ENCODE data around the genes KMT5B, GAL and TESMIN.

- PRO-cap, result no peak
Observed at GRCh38 chr11:68170678-68171275, 42.3 kb downstream of the KMT5B start.

DNA sequence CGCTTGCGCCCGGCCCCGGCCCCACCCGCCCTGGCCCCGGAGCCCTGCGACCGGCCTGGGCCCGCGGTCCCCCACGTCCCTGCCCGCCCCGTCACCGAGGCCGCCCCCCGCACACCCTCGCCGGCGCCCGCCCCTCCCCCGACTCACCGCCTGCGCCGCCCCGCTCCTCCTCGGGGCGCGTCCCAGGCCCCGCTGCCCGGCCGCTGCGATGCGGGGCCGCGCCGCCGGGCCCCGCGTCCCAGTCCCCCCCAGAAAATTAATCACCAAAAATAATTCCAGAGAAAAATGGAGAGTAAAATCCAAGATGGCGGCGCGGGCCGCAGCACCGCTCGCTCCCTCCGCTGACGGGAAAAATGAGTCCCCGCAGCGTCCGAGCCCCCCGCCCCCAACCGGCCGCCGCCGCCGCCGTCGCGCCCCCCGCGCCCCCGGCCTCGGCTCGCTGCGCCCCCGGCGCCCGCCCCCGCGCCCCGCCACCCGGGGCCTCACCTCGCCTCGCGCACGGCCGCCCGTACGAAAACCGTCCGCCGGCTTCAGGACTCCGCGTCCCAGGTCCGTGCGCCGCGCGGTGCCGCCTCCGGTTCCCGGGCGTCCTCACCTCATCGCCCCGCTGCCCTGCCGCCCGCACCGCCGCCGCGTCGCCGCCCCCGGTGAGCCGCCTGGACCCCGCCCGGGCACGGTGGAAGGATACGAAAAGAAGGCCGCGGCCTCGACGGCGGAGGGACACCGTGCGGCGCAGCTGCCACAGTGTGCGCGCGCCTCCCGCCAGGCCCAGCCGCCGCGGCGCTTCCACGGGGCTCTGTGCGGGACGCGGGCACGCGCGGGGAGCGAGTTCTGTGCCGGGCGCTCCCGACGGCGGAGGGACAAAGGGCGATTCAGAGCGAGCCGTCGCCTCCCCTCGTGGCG lies at the start of gene KMT5B:
KMT5B (minus strand) TSS at position 306 of the 903 bp plus-strand sequence.
- PRO-cap, result bidirectional peak, plus-strand start at position 536 of the sequence, minus-strand start at position 306 of the sequence; bidirectional peak, plus-strand start outside the sequence, minus-strand start at position 800 of the sequence

DNA sequence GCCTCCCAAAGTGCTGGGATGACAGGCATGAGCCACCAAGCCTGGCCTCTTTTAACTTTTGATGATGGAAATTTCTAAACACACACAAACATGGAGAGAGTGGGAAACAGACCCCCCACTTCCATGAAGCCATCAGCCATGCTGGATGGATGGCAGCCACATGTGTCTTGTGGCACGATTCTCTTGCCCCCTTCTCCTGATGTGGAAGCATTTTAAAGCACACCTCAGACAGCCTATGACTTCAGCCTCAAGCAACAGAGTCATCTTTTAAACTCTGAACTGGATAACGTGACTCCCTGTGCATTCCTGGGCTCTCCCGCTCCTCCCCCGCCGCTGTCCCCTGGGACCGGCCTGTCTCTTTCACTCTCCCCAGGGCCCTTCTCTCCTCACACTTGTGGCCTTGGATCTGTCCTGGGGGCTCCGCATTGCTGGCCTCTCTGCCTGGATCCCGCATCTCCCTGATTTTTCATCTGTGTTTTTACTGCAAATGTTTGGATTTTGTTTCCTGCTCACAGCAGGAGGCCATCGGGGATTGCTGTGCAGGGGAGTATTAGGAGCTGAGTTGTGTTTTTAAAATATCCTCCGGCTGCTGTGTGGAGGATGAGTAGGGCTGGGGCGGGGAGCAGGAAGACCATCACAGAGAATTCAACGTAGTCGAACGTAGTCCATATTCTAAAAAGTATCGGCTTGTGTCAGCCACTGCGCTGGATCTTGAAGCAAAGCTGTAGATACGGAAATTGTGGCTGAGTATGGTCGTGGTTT lies 15.5 kb downstream of the C11orf24 start:
- PRO-cap, result no peak

DNA sequence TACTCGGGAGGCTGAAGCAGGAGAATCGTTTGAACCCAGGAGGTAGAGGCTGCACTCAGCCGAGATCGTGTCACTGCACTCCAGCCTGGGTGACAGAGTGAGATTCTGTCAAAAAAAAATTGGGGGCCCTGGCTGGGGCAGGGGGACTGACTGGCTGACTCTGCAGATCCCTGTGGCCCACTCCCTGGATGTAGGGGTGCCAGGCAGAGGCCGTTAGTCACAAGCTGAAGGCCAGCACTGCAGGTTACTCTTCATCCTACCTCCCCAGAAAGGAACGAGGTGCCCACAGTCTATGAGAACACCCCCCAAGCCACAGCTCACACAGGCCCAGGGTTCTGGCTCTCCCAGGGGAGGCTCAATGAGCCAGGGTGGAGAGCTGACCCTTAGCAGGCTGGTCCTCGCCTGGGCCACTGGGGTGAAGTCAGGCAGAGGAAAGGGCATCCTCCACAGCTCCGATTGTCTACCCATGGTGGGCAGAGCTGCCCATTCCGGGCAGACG lies 12.6 kb downstream of the C11orf24 start:
- PRO-cap, result no peak

DNA sequence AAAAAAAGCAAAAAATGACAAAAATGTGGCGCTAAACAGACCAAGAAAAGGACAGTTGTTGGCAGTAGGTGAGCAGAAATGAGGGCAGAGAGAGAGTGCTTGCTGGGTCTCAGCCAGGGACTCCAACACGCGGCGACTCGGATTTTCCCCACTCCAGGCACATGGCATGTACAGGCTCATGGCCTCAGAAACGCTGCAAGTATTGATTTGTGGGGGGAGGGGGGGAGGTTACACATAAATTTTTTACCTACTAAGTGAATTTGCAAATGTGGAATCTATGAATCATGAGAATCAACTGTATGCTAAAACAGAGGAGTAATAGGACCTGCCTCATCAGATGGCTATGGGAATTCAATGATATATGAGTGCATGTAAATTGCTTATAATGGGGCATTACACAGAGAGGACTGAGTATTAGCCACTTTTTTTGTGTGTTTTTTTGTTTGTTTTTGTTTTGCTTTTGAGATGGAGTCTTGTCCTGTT lies 4.4 kb upstream of the C11orf24 start:
- PRO-cap, result no peak

GRCh38 chr11:68396249-68397040 lies 64.1 kb upstream of the PPP6R3 start:
- PRO-cap, result no peak

- PRO-cap, result unidirectional peak, minus-strand start at chr11:68468471
Observed at GRCh38 chr11:68467921-68468926, 7.7 kb downstream of the PPP6R3 start.

DNA sequence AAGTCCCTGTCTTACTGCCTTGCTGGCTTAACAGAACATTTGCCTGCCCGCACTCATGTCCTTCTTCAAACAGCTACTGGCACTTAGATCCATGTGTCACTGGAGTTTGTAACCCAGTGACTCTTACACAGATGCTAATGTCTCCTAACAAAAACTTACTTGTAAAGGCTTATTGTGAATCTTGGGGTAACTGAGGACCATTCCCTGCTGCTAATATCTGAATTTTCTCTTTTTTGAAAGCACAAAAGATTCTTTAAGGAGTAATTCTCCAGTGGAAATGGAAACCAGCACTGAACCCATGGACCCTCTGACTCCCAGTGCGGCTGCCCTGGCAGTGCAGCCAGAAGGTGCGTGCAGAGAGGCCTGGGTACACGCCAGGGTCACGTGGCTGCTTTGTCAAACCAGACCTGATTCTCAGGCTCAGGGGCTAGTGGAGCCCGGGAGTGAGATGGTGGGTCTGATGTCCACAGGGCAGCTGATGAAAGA lies 82.7 kb upstream of the GAL start:
- PRO-cap, result no peak

DNA sequence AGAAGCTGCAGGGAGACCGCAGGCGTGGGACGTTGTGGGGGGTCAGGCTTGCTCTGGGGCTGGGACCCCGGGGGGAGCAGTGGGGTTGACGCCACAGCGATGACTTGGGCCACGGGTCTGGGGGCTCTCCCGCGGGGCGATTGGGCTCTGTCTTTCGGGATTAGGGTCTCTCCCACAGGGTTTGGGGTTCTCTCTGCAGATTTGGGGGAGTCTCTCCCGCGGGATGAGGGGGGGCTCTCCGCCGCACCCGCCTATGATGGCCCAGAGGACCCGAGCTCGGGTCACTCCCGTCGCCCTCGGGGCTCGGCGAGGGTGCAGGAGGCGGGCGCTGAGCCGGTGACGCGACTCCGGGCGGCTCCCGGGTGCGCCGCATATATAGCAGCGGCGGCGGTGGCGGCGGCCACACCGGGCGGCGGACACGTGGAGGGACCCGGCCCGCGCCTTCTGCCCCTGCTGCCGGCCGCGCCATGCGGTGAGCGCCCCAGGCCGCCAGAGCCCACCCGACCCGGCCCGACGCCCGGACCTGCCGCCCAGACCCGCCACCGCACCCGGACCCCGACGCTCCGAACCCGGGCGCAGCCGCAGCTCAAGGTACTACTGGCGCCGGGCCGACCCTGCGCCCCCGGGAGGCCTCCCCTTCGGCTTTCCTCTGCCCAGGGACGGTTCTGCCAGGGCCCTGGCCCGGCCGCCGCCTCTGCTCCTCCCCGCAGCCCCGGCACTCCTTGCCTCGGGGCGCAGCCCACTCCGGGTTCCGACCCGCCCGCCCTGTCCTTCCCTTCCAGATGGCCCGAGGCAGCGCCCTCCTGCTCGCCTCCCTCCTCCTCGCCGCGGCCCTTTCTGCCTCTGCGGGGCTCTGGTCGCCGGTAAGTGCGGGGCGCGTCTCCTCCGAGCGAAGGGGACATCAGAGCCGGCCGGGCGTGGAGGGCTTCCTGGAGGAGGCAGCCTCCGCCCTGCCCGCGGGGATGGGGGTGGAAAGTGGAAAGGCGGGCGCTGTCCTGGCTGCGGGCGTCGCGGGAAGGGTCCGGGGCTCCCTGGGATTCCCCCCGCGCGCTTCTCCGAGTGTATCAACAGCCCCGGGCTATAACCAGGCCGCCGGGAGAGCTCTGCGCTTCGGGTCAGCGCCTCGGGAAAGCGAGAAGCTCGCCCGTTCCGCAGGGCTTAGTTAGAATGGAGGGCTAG lies at the start of gene GAL:
GAL (plus strand) TSS at position 403 of the 1,179 bp plus-strand sequence.
- PRO-cap, result no peak

- PRO-cap, result bidirectional peak, plus-strand start at chr11:68751693, minus-strand start at chr11:68751460
Observed at GRCh38 chr11:68750846-68751898, at the start of gene TESMIN. TESMIN (minus strand) TSS chr11:68751520.

DNA sequence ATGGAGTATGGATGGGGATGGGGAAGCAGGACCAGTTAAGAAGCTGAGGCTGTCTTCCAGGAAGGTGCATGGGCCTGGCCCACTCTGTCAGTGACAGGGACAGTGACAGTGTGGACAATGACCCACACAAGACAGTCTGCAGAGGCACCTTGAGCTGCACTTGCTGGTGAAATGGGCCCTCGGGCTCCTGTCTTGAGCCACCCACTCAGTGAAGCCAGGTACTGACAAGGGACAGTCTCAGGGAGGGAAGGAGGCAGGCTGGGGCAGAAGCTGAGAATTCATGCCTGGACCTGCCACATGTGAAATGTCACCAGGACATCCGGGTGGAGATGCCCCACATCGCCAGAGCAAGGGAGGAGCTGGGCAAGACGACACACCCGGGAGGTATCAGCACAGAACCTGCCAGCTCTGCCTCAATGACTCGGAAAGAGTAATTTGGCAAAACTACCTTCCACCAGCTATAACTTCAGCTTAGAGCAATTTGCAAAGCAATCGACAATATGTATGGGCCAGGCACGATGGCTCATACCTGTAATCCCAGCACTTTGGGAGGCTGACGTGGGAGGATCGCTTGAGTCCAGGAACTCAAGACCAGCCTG lies 23.5 kb downstream of the CPT1A start:
- PRO-cap, result no peak

GRCh38 chr11:68825295-68826036 lies 16.2 kb downstream of the CPT1A start:
- PRO-cap, result no peak

GRCh38 chr11:68890695-68891677 lies 12.6 kb downstream of the MRPL21 start:
- PRO-cap, result no peak

- PRO-cap, result no peak
Observed at GRCh38 chr11:68955151-68955604, 25.6 kb downstream of the MRGPRD start.

DNA sequence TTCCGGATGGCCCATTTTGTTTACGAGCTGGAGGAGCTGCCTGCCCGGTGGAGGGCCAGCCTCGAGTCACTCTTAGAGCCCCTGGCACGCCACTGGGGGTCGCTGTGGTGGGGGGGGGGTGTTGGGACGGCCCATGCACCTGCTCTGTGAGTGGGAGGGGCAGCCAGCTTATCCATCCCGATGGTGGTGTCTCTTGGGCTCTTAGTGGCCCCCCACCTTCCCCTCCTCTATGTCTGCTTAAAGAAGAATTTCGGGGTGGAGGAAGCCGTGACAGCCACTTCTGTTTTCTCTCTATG lies 24.6 kb downstream of the MRGPRD start:
- PRO-cap, result no peak

DNA sequence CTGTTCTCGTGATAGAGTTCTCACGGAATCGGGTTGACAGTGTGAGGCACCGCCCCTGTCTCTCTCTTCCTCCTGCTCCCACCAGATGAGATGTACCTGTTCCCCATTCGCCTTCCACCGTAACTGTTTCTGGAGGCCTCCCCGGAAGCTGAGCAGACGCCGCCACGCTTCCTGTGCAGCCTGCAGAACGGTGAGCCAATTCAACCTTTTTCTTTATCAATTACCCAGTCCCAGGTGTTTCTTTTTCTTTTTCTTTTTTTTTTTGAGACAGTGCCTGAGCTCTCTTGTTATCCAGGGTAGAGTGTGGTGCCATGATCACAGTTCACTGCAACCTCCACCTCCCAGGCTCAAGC lies 17.9 kb downstream of the MRGPRD start:
- PRO-cap, result no peak

- PRO-cap, result no peak
Observed at GRCh38 chr11:69035321-69035945, 13.3 kb upstream of the TPCN2 start.

GRCh38 chr11:69074451-69074755 lies 25.7 kb downstream of the TPCN2 start:
- PRO-cap, result no peak

GRCh38 chr11:69087023-69087801 lies 38.5 kb downstream of the TPCN2 start:
- PRO-cap, result no peak

- PRO-cap, result no peak
Observed at GRCh38 chr11:69099887-69100406, 51.2 kb downstream of the TPCN2 start.